Myometrial cell (primary cell): ENCODE measurements around a stretch of chr1.

DNA sequence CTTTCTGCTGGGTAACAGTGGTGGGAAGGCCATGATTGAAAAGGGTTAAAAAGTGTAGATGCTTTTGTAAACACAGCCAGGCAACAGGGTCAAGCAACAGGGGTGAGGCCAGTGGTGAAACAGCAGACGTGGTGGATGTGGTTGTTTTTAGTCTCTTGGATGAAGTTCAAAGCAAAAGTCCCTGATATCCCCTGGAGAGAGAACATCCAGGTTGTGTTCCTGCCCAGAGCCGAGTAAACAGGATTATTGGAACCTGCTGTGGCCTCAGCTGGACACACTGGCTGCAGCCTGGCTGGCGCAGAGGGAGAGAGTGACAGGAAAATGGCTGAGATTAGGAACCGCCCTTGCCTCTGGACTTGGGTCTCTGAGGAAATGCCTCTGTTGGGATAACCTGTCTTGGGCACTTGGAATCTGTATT is 198.7 kb upstream of the JUN start:
- RAMPAGE, long total RNA, result no peak

GRCh38 chr1:59015614-59016246 is 231.9 kb upstream of the JUN start:
- RAMPAGE, long total RNA, result no peak

- RAMPAGE, long total RNA, result no peak
Observed at GRCh38 chr1:59055959-59056846, 240.7 kb upstream of the FGGY start.

DNA sequence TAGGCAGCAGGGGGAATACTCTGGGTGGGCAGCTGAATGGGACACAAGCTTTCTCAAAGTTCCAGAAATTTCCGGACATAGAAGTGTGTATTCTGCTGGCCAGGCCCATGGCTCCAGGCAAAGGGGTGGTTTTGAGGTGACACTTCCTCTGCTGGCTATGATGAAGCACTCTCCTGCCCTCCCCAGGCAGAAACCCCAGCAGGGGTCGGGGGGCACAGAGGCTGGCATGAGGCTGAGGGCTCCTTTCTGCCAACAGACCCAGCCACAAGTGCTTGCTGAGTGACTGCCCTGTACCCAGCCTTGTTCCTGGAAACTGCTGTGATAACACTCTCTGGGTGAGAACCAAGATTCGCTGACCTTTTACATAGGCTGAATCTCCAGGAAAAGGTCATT is 155.7 kb upstream of the FGGY start:
- RAMPAGE, long total RNA, result no peak

DNA sequence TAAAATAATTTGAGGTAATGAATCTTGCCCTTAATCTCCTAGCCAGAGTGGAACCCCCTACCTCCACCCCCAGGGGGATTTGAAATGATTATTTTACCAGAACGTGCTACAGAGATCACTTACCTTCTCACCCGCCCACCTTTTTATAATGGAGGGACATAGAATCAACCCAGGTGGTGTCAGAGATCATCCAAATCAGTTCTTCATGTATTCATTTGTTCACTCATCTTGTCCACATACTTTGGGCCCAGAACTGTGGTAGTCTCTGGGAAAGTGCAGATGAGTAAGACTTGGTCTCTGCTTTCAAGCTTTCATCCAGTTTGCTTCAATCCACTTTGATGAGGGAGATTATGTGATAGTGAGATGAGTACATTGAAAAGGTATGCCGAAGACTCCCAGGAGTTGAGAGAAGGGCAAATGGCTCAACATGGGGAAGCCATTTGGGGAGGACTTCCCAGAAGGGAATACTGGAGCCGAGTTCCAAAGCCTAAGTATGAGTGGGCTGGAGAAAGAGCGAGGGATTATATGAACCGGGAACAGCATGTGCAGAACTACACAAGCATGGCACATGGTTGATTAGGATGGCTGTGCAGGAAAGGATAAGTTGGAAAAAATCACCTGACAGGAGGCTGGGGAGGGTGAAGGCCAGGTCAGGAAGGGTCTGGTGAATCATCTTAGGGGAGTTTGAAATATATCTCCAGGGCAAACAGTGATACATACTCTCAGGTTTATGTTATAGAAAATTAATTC is 2.0 kb downstream of the FGGY start:
- RAMPAGE, long total RNA, result no peak

DNA sequence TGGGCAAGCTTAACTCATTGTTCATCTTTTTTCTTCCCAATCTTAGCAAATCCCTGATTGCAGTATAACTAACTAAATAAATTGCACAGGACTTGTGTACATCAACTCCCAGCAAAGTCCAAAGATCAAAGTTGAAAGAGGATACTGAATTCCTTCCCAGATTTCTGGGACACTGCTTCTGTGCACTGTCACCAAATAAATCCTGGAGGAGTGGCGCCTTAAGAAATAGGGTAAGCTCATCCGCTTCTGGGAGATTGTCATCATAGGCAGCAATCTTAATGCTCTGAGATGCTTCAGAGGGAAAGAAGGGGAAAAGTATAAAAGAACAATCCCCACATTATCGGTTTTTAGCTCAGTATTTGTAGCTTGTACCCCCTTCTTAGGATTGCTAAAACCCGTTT is 19.2 kb downstream of the FGGY start:
- RAMPAGE, long total RNA, result no peak

DNA sequence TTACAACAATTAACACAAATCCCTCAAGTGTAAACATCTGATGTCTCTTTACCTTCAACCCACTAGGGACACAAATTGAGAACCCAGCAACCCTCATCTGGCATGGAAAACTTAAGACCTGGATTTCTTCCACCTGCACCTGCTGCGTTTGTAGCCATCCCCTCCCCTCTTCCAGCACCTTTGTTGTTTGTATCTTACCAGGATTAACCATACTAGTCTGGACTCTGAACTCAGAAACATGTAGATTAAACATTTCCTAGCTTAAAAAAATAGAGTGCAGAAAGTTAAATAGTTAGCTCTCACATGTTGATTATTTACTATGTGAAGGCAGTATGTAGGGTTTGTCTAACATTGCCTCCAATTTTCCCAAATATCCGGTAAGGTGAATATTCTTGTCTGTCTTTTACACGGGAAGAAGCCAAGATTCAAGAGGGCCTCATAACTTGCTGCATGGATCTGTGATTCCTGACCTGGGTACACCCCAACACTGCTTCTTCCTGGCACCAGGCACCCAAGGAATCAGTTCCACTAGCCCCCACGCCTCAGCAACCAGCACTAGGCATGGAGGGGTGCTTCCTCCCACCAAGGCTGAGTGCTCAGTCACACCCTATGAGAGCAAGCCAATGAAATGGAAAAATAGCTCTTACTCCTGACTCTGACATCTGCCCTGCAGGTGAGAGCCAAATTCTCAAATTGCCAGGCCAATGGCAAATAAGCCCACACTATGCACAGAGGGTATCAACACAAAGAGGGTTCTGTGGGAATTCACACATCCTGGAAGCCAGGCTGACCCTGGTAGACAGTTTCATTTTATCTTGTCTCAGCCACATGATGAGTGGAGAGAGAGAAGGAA is 220.5 kb upstream of the HOOK1 start:
- RAMPAGE, long total RNA, result no peak

- RAMPAGE, long total RNA, result no peak
Observed at GRCh38 chr1:59845139-59845536, 30.4 kb downstream of the HOOK1 start.

GRCh38 chr1:60864813-60865883 is 217.2 kb upstream of the NFIA start:
- RAMPAGE, long total RNA, result no peak

DNA sequence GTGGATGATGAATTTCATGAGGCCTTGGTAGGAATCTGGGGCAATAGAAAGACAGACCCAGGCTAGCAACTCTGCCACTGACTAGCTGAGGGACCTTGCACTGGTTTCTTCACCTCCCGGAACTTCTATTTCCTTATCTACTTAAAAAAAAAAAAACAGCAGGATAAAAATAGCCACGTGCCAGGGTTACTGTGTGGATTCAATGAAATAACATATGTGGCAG is 158.6 kb upstream of the NFIA start:
- RAMPAGE, long total RNA, result no peak

DNA sequence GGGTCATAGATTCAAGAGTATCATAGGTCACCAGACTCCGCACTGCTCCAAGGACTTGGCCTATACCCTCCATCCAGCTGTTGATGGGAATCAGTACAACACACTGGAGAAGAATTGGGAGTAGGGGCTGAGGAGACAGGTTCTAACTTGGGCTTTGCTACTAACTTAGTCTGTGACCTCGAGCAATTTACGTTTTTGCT is 84.9 kb upstream of the NFIA start:
- RAMPAGE, long total RNA, result no peak

GRCh38 chr1:61078460-61078935 is 3.9 kb upstream of the NFIA start:
- RAMPAGE, long total RNA, result no peak

GRCh38 chr1:61125472-61126403 is 43.4 kb downstream of the NFIA start:
- RAMPAGE, long total RNA, result no peak

DNA sequence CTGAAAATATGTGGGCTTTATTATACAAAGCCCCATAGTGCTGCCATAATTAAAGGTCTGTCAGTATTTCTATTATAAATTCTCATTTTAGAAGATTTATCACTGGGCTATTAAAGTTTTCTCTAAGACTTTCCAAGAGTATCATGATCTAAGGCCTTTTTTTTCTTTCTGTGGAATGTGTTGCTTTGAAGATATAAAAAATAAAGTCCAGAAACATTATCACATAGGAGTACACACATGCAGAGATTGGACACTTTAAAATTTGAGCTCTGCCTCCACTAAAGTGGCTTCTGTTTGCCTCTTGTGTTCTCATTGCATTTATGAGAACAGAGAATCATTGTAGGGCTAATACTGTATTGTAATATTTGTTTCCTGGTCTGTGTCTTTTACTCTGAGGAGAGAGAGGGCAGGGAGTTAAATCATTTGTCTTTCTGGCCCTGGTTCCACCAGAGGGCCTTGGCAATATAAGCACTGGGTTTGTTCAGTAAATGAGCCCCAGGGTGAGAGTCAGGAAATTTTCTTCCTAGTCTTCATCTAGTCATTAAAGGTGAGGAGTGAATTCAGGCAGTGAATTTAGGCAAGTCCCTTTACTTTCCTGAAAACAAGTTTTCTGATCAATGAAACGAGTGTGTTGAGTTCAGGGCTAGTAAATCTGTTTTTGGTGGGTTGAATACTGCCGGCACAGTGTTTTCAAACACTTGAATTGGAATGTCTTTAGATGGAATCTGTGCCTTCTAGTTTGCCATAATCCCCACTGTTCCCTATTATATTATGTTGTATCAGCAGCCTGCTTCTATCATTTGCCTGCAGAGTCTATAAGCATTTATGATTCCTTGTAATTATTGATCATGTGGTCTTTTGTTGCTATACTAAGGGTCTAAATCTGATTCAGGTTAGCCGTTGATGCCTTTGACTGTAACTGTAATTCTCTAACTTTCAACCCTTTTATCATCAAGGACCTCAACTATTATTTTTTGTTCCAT is 70.4 kb downstream of the NFIA start:
- RAMPAGE, long total RNA, result no peak

GRCh38 chr1:61184523-61184899 is 102.2 kb downstream of the NFIA start:
- RAMPAGE, long total RNA, result no peak

- RAMPAGE, long total RNA, result no peak
Observed at GRCh38 chr1:61198597-61199007, 116.2 kb downstream of the NFIA start.

DNA sequence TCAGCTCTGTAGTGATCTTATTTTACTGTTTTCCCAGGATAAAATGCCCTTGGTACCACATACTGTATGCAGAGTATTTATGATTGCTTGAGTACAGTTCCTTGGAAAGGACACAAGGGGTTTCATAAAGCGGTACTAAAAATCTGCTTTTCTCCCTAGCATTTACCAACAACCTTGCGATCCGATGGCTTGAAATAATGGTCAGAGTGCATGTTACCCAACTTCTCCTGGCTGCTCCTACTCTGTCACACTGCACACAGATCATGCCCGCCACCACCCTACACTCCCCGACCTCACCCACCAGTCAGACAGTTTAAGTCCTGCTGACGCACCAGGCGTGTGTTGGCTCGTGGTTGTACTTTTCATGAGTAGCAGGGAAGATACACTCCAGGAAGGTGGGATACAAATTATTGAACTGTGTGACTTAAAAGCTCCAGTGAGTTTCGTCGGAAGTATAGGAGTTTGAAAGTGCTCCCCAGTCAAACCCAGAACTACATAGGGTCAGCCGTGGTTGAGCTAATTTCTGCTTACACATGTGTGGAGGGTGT is 131.3 kb downstream of the NFIA start:
- RAMPAGE, long total RNA, result no peak

DNA sequence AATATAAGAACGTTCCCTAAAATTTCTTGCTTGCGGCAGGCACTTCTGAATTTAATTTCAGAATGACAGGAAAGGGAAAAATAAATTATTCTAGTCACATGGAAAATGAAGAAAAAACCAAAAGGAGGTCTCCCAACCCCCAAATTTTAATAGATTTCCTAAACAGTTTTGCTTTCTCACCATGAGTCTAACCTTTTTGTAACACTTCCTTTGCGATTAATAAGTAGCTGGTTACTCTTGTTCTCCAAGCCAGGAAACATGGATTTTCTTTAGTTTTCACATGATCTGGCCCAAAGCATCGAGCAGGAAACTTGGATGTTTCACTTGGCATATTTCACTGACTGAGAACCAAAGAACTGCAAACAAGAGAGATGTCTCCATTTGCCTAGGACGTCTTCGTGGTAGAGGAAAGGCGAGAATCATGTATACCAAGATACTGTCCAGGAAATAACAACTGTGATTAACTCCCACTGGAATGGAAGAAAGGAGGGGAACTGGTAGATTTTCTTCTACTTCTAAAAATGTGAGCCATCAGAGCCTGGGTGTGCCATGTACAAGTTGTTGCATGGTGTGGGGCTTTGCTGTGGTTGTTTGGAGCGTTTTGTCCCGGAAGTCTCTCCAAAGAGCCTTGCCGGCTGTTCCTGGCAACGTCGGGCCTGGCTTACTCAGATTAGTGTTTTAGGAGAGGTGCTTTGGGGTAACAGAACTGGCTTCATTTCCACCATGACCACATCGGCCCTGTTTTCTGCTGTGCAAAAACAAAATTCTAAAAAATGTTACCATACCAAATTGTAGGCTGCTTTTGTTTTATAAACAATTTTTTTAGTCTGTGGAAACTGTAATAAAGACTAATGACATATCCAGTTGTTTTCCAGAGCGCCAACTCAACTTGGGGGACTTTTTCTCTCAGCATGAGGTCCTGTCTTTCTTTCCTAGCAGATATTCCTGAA is 118.5 kb downstream of the TM2D1 start:
- RAMPAGE, long total RNA, result no peak

GRCh38 chr1:61869472-61870135 is 127.3 kb downstream of the PATJ start:
- RAMPAGE, long total RNA, result no peak

GRCh38 chr1:62286638-62287336 is 32.4 kb downstream of the KANK4 start:
- RAMPAGE, long total RNA, result no peak